Pericardium fibroblast (primary cell): ENCODE measurements around a stretch of chr21.

DNA sequence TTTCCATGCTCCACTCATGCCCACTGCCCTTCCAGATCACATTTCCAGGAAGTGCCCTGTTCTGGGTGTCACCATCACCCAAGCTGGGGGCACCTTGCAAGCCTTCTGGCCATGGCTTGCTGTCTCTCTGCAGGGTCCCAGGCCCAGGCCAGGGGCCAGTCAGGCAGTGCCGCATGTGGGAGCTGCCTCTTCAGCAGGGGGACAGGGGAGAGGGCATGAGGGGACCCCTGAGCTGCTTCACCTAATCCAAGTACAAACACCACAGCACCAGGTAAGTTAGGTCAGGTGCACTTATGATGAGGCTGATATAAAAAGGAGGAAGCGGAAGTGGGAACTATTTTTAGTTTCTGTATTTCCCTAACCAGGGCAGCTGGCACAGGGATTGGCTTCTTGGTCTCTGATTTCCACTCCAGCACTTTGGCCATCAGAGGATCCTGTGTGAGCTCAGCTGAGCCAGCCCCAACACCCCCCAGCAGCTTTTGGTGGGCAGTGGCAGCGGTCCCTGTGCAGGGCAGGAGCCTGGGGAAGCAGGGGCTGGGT, 3.5 kb upstream of the PCBP3 start:
- RAMPAGE, long total RNA, result no peak

GRCh38 chr21:45747737-45748140, 104.2 kb downstream of the PCBP3 start:
- RAMPAGE, long total RNA, result no peak

DNA sequence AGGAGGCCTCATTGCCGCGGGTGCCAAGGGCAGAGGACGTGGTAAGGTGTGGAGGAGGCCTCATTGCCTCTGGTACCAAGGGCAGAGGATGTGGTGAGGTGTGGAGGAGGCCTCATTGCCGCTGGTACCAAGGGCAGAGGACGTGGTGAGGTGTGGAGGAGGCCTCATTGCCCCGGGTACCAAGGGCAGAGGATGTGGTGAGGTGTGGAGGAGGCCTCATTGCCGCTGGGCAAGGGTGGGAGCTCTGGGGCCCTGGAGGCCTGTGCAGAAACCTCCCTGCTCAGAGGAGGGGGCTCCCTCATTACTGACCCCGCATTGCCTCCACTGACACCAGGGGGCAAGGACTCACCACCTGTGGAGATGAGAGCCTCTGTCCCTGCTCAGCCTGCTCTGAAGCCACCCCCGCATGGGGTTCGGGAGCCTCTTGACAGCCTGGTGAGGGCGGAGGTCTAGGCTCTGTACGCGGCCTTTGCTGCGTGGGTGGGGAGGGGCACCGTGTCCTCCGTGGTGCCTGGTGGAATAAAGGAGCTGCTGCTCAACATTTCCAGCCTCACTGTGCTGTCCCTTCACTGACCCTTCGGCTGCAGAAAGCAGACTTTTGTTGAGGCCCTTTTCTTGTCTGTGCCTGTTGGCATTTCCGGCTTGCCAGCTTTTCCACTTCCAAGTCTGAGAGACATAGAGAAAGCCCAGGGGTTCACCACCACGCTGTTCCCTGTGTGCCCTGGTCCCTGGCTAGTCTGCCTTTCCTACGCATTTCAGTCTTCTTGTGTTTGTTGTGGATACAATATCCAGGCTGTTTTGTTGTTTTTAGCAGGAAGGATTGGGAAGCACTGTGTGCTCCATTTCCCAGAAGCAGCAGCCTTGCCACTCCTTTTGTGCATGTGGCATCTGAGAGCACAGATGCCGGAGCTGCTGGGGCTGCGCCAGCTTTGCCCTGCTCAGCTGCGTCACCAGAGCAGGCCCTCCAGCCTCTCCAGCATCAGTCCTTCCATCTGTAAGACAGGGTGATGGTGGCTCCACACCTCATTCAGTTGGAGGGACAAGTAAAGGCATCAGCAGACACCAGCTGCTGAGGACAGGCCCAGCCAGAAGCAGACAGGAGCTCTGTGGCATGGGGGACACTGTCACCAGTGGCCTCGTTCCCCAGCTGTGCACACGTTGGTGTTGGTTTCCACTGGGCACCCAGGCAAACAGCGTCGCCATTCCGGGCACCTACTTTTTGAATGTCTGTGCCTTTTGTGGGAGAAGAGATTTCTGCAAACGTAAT, 94.7 kb upstream of the COL6A1 start:
- RAMPAGE, long total RNA, result no peak

DNA sequence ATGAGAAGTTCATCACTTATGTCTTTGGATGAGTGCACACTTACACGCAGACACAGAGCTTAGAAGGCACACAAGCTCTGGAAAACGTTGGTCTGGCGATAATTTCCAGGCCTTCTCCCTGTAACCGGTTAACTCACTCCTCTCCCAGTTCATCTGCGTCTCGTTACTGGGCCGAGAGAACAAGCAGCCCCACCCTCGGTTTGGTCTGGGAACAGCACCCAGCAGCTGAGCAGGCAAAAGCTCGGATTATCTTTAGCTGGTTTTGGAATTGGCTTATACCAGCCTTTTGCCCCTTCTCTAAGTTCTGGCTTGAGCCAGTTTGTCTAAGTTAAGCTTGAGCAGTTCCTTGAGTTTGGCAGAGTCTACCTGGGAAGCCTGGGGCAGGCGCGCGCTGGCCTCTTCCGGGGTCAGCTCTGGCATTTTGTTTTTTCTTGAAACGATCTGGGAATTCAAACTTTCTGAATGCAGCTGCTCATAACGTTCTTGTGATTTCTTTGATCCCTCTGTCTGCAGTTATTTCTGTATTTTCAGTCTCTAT, 27.2 kb upstream of the COL6A1 start:
- RAMPAGE, long total RNA, result no peak

- RAMPAGE, long total RNA, result no peak
These were observed 533 bp upstream of the COL6A1 start for GRCh38 chr21:45980838-45981636.

- RAMPAGE, long total RNA, result no peak
These were observed 19.1 kb downstream of the COL6A1 start for GRCh38 chr21:46000389-46001422.

DNA sequence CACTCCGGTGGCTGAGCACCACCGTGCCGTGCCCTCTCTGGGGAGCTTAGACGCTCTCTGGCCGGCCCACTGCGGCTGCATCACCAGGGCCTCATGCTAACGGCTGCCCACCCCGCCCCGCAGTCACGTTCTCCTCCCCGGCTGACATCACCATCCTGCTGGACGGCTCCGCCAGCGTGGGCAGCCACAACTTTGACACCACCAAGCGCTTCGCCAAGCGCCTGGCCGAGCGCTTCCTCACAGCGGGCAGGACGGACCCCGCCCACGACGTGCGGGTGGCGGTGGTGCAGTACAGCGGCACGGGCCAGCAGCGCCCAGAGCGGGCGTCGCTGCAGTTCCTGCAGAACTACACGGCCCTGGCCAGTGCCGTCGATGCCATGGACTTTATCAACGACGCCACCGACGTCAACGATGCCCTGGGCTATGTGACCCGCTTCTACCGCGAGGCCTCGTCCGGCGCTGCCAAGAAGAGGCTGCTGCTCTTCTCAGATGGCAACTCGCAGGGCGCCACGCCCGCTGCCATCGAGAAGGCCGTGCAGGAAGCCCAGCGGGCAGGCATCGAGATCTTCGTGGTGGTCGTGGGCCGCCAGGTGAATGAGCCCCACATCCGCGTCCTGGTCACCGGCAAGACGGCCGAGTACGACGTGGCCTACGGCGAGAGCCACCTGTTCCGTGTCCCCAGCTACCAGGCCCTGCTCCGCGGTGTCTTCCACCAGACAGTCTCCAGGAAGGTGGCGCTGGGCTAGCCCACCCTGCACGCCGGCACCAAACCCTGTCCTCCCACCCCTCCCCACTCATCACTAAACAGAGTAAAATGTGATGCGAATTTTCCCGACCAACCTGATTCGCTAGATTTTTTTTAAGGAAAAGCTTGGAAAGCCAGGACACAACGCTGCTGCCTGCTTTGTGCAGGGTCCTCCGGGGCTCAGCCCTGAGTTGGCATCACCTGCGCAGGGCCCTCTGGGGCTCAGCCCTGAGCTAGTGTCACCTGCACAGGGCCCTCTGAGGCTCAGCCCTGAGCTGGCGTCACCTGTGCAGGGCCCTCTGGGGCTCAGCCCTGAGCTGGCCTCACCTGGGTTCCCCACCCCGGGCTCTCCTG, 22.0 kb downstream of the COL6A1 start:
- RAMPAGE, long total RNA, result no peak

DNA sequence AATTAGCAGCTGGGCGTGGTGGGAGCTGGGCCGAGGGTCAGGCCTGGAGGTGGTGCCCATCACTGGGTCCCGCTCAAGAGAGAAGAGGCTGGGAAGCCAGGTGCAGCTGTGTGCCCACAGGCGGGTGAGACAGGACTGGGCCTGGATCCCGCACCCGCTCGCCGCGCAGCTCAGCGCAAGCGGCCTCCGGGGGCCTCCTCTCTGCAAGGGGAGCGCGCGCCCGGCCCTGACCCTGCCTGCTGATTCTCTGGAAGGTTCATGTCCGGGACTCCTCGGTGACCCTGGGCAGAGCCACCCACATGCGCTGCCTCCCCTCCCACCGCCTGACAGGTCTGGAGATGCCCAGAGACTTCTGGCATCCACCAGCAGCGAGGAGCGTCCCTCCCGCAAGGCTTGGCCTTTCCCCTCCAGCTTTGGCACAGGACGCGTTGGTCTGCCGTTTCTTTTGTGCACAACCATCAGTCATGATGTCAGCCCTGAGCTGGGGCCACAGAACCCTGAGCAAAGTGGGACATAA, 42.1 kb upstream of the COL6A2 start:
- RAMPAGE, long total RNA, result no peak

DNA sequence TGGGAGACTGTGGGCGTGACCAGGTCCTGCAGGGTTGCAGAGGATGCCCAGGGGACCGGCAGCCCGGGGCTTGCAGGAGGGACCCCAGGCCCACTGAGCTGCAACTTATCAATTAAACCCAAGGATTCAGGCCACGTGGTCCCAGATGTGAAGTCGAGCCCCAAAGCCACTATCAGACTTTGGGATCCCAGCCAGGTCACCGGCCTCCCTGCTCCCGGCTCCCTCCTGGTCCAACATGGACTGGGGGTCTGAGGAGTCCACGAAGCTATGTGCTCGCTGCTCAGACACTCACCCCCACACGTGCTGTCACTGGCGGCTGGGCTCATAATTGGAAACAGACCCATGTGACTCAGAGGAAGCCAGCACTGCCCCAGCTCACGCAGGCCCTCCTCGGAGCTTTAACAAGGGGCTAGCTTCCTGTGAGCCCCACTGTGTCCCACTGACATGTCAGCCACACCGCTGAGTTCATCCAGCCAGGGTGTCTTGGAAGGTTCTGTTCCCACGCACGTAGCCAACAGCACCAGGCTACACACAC, 18.7 kb upstream of the COL6A2 start:
- RAMPAGE, long total RNA, result no peak

- RAMPAGE, long total RNA, result no peak
These were observed 25.9 kb downstream of the FTCD start for GRCh38 chr21:46129597-46129845.

DNA sequence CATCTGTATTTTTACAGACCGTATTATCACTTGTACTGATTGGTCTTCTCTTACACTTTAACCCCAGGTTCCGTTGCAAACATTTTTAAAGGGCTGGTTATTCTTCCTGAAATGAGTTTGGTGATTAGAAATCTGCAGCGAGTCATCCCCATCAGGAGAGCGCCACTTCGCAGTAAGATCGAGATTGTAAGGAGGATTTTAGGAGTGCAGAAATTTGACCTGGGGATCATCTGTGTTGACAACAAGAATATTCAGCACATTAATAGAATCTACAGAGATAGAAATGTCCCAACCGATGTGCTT, 612 bp downstream of the YBEY start:
- RAMPAGE, long total RNA, result no peak

GRCh38 chr21:46295218-46296262, 9.4 kb downstream of the YBEY start:
- RAMPAGE, long total RNA, result no peak

- RAMPAGE, long total RNA, result no peak
These were observed 22.1 kb downstream of the PCNT start for GRCh38 chr21:46346096-46346327.

GRCh38 chr21:46356666-46357289, 32.8 kb downstream of the PCNT start:
- RAMPAGE, long total RNA, result no peak

DNA sequence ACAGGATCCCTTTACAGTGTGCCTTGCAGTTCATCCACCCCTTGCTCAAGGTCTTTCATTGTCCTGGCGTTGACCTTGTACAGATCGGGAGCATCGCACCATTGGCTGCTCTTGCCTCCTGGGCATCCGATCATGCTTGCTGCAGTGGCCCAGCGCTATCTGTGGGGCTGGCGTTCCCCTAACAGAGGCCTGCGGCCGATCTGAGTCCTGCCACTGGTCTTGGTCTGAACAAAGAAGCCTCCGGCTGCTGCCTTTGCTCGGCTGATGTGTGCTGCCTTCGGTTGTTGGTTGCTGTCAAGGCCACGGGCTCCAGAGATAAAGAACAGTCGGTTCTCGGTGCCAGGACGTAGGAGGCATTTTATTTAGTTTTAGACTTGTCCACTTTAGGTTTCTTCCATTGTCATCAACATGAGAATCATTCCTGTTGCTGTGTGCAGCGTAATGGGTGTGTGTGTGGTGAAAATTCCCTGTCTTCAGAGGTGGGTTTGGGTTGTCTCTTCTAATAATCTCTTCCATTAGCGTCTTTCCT, 39.0 kb downstream of the PCNT start:
- RAMPAGE, long total RNA, result no peak

- RAMPAGE, long total RNA, result no peak
These were observed 50.9 kb downstream of the S100B start for GRCh38 chr21:46554046-46554412.